SP-49 (cell line): ENCODE data around the gene CCDC196.

- PRO-cap = no peak
These were observed 1.7 kb downstream of the MAX start for GRCh38 chr14:65100479-65101135.

- PRO-cap = no peak
These were observed 109.8 kb upstream of the FUT8 start for GRCh38 chr14:65302484-65303356.

GRCh38 chr14:65303369-65303944 lies 109.1 kb upstream of the FUT8 start:
- PRO-cap = no peak

GRCh38 chr14:65351876-65352217 lies 60.7 kb upstream of the FUT8 start:
- PRO-cap = no peak

DNA sequence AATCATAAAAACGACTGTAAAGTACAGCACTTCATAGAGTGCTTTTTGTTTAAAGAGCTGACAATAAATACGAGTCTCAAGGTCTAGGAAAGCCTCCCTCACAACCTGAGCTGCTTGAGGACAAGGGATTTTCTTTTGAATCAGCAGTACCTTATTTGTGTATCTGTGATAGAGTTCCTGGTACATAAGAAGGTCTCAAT lies 1.3 kb upstream of the FUT8 start:
- PRO-cap = no peak

- PRO-cap = bidirectional peak, plus-strand start at chr14:65412697, minus-strand start at chr14:65412546
These were observed 256 bp upstream of the FUT8 start for GRCh38 chr14:65412283-65412665.

GRCh38 chr14:65792070-65792677 lies 379.6 kb downstream of the FUT8 start:
- PRO-cap = no peak

DNA sequence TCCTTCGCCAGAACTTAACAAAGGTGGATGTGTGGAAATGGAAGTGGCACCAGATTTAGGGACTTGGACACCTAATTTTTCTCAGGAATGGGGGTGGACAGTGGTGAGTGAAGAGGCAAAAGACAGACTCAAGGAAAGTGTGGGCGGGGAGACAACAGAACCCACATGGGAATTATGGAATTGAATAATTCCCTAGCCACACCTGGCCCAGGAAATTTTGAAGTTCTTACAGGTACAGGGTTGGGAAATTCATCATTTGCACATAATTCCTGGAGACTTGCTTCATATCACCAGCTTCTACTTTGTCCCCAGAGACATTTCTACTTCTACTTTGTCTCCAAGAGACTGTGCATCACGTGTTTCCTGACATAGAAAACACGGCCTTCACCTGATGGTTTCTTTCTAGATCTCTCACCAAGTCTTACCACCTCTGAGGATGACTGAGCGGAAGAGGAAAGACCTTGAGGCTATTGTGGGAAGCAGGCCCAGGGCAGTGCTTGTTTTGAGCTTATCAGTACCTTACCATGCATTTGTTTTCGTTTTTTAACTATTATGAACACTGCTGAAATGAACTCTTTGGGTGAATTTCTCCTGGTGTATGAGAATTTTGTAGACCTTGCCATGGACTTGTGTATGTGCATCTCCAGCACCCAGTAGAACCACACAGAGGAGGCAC lies 434.4 kb downstream of the FUT8 start:
- PRO-cap = no peak

DNA sequence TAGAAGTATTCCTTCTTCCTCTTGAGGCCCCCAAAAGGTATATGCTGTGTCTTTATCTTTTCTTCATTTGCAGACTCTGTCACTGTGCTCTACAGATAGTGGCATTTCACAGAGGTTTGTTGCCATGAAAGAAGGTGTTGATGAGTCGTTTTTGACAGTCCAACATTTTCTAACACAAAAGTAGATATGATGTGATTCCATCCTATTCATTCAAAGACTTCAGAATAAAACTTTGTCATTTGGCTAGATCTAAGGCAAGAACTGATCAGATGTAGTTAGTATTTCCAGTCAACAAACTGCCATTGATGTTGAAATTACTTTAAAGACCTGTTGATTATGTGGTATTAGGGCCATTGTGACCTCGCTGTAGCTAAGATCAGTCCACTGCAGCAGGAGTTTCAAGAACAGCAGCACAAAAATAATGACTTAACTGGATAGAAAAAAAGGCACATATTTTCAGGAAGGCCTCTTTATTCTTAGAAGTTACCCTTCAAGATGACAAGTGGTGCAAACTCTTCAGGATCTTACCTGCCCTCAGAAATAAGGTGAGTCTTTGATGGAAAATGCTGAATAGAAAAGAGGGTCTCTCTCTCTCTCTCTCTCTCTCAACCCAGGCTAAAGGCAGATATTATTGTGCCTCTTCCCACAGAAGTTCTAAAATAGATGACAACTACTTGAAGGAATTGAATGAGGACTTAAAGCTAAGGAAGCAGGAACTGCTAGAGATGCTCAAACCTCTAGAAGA lies at the start of gene CCDC196:
CCDC196 (plus strand) TSS at position 364 of the 745 bp plus-strand sequence.
- PRO-cap = no peak

DNA sequence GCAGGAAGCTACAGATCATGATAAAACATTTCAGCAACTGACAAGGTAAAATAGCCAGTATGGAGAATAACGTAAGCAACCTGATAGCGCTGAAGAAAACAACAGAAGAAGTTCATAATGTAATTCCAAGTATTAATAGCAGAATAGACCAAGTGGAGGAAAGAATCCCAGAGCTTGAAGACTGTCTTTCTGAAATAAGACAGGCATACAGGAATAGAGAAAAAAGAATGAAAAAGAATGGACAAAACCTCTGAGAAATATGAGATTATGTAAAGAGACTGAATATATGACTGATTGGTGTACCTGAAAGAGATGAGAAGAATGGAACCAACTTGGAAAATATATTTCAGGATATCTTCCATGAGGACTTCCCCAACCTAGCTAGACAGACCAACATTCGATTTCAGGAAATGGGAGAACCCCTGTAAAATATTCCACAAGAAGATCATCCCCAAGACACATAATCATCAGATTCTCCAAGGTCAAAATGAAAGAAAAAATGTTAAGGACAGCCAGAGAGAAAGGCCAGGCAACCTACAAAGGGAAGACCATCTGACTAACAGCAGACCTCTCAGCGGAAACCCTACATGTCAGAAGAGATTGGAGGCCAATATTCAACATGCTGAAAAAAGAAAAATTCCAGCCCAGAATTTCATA lies 154.9 kb downstream of the GPHN start:
- PRO-cap = no peak

- PRO-cap = no peak
These were observed 209.9 kb upstream of the GARIN2 start for GRCh38 chr14:66979302-66979829.

- PRO-cap = no peak
These were observed 24.5 kb downstream of the ARG2 start for GRCh38 chr14:67644289-67644588.

- PRO-cap = unidirectional peak, plus-strand start at chr14:67674276
These were observed 323 bp downstream of the VTI1B start for GRCh38 chr14:67674115-67674503.

DNA sequence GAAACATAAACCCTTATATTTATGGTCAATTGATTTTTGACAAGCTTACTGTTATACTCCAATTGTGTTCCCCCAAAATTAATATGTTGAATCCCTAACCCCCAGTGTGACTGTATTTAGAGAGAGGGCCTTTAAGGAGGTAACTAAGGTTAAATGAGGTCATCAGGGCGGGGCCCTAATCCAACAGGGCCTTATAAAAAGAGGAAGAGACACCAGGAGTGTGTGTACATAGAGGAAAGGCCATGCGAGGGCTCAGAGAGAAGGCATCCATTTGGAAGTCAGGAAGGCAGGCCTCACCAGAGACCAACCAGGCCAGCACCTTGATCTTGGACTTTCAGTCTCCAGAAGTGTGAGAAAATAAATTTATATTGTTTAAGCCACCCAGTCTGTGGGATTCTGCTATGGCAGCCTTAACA lies 6.5 kb upstream of the VTI1B start:
- PRO-cap = no peak

- PRO-cap = no peak
These were observed 20.6 kb downstream of the RDH12 start for GRCh38 chr14:67722237-67722822.

GRCh38 chr14:67775678-67776394 lies 40.6 kb downstream of the ZFYVE26 start:
- PRO-cap = no peak

GRCh38 chr14:67856854-67857200 lies 37.2 kb downstream of the RAD51B start:
- PRO-cap = no peak

GRCh38 chr14:68164326-68165350 lies 345.1 kb downstream of the RAD51B start:
- PRO-cap = no peak

DNA sequence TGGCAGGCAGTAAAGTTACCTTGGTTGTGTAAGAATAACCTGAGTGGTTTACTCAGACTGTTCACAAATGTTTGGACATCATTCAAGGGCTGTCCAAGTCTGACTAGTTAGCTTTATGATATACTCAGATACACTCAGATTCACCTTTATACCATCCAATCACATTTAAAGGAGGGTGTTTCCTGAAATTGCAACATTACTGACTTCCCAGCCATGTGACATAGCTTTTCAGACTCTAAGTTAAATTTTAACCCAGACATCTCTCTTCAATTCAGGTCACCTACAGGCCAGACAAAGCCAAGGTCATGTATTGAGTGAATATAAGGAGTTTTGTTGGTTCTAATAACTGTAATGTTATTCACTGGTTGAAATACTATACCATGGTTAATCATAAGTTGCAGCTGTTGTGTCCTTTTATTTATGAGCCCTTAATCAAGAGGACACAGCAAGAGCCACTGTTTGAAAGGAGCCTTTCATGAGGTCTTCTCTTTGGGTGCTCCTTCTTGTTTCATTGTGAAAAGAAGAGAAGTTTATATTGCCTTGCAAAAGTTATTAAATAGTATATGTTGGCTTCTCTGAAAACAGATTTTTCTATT lies 372.4 kb downstream of the RAD51B start:
- PRO-cap = no peak

DNA sequence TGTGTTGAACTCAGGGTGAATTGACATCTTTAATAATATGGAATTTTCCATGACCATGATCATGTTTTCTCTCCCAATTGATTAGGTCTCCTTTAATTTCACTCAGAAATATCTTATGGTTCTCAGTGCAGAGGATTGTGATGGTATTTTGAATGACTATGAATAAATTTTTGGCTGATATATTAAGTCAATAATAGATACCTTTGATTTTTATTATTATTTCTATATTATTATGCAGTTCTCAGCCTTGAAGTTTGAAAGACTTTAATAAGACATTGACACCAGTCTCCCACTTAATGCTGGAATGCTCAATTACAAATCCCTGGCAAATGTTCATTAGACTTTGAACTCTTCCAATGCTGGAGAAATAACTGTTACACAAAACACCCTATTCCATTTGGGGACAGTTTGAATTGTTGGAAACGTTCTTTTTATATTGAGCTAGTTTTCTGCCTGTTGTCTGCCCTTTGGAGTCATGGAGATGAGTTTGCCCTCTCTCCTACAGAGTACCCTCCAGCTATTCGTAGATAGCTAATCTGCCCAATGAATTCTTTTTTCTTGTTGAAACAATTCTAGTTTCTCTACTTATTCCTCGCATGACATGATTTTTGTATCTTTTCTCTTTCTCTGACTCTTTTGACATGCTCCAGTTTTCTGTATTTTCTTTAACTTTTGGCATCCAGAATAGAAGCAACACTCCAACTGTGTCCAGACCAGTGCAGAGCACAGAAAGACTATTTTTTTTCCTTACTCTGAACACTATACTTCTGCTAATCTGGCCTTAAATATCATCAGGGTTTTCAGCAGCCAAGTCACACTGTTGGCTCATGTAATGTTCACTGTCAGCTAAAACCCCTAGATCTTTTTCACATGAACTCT lies 379.2 kb downstream of the RAD51B start:
- PRO-cap = no peak